ENCODE measurements around a stretch of chr10.

DNA sequence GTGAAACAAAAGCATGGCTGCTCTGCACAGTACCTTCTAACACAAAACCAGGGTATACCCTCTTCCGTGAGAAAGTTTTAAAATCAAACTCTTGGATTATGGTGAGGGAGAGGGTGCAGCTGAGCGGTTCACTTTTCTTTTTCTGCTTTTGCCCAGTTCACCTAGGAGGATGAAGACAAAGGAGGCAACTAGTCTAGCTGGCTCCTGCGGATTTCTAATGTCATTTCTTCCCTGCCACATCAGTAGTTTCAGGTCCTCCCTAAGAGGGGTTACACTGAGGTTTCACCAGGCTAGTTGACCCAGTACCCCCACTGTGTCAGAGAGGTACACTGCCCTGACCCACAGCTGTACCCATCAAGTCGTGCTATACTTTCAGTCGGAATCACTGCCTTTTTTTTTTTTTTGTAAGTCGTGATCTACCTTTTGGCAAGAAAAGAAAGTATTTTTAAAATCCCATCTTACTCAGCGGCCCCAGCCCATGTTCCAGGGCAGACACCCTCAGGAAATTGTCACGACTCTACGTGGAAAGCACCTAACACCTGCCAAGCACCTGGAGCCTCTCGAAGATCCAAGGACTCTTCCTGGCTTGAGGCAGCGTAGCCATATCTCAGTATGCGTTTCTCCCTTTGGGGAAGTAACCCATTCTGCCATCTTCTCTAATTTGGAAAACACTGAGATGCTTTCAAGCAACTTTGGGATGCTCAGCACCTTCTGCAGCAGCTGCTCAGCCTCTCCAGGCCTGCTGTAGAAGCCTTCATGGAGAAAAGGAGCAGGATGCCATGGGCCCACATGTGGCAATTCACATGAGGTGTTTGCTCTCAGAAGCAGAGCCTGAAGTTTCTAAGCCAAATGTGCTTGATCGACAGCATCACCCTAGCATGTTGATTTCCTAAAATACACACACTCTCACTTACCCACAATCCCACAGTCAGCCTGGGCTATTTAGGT is 243.6 kb downstream of the CELF2 start:
- PRO-cap: no peak

DNA sequence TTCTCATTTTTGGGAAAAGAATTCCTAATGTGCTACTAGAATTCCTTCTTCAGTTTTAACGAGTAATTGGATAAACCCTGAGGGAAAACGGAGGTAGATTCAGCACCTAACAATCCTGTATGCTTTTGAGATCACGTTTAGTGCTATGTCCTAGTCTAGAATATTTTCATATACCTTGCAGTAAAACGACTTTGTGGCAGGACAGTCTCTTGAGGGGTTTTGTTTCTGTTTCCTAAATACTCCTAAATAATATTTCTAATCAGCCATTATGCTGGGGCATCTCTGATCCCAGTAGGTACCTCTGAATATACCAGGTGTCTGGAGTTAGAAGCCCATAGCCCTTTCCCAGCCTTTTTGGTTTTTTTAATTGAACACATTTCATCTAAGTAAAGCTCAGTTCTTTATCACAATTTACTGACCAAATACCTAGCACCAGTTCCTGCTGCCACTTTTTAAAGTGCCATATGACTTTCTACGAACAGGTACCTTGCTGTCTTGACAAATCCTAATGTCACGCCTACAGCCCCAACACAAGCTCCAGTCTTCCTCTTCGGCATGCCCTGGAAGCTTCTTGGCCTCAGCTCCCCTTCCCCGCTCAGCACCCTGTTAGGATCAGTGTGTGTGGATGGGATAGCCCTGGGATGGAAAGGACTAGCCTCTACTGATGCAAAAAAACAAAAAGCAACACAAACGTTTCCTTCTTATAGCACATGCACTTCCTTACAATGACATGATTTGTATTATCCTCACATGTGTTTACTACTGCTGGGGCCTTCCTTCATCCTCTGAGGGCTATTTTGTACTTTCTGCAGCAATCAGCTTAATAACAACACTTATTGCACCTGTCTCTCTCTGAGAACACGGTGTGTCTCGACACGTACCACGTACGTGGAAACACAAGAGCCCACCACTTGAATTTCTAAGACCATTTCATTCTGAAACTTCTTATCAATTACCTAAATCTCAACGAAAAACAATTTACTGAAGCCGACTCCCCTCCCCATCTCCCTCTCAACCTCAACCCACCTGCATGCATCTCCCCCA is 279.1 kb downstream of the USP6NL start:
- PRO-cap: no peak

GRCh38 chr10:11401726-11402129 is 209.7 kb downstream of the USP6NL start:
- PRO-cap: no peak

DNA sequence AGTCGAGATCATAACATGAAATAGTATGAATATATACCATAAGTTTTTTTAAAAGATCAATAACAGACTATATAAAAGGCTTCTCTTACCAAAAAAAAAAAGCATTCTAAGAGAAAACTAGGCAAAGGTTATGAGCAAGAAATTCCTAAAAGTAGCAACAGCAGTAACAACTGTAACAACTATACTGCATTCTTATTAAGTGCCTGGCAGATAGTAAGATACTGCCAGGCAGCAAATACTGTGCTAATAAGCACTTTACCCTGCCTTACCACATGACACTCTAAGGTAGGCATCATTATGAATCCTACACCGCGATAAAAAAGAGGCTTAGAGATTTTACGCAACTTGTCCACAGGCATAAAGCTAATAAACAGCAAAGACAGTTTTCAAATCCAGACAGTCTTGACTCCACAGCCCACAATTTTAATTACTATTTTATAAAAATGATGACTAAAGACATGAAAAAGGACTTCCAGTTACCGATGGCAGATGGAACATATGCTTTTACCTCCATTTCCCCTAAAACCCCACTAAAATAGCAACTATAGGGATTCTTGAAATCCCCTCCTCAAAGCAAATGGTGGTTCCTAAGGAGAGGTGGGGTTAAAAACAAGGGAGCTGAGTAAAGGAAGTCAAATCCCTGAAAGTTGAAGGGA is 83.1 kb downstream of the USP6NL start:
- PRO-cap: no peak

DNA sequence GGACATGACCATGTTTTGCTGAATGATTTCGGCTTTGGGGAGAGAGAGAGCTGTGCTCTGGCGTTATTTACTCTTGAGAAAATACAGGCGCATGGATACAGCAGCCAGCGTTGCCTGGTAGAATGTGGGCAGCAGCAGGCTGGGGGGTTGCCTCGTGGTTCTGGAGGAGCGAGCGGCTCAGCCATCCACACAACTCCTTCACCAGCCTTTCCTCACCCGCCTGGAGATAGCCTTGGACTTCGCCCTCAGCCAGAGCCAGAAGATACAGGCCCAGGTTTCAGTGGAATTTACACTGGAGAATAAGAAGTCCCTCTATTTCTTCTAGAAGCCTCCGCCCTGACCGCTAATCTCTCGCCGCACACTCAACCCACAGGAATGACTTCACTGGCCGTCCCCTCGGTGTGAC is 52.3 kb upstream of the ECHDC3 start:
- PRO-cap: no peak

GRCh38 chr10:11699228-11700085 is 42.7 kb upstream of the ECHDC3 start:
- PRO-cap: no peak

DNA sequence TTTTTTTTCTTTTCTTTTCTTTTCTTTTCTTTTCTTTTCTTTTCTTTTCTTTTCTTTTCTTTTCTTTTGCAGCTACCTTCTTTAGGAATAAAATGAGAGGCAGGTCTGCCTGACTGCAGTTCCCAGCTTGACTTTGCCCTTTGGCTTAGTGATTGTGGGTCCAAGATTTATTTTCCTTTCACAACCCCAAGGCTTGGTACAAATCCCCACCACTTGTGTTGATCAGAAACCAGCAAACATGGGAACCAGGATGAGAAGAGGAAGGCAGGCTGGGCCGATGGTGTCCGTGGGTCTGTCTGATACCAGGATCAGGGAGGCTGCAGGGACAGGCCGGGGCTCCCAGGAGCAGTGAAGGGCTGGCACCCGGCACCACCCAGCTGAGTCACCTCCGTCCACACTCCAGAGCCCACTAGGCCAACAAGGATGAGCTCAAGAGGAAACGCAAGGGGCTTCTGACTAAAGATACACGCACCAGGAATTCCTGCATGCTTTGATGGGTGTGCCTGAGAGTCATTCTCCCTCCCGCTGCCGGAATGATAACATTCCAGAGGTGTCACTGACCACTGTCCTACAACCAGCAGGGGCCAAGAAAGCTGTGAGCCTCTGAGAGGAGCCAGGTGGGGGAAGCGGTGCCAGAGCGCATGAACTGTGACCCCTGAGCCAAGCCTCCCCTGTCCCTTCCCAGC is 29.4 kb upstream of the PROSER2 start:
- PRO-cap: no peak

- PRO-cap: no peak
Measured at GRCh38 chr10:11813946-11814650, 9.1 kb upstream of the PROSER2 start.

- PRO-cap: bidirectional peak, plus-strand start at chr10:11881601, minus-strand start at chr10:11881498
Measured at GRCh38 chr10:11881077-11881771, 58.1 kb downstream of the PROSER2 start.

- PRO-cap: no peak
Measured at GRCh38 chr10:11958879-11959595, 83.6 kb downstream of the UPF2 start.

- PRO-cap: no peak
Measured at GRCh38 chr10:12054063-12054345, 11.4 kb upstream of the UPF2 start.

DNA sequence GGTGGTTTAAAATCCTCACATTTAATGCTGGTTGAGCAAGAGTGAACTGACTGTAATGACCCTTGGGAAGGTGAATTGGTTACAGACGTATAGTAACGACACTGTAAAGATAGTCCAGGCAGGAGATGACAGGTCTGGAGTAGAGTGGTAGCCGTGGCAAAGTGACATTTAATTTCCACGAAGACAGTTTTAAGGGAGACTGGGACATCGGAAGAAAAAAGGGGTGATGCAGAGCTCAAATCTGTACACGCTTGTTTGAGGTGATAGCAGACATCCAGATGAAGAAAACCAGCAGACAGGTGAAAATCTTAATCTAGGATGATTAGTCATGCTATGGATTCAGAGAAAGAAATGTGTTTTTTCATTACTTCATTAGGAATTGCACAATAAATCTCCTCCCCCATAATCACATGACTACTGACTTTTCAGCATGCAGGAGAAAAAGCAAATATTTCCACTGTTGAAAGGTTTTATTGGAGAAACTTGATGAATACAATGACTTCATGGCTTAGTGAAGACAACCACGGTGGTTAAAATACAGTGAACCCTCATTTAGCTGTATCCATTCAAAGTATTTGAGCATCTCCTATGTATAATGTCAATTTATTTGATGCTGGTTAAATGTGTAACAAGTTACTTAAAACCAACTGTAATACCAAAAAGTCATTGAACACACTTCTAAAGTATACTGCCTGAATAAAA is 2.5 kb downstream of the NUDT5 start:
- PRO-cap: no peak

GRCh38 chr10:12246457-12247086 is 50.6 kb downstream of the CDC123 start:
- PRO-cap: no peak

GRCh38 chr10:12435930-12436567 is 86.7 kb downstream of the CAMK1D start:
- PRO-cap: no peak

- PRO-cap: no peak
Measured at GRCh38 chr10:12529689-12530596, 180.6 kb downstream of the CAMK1D start.

DNA sequence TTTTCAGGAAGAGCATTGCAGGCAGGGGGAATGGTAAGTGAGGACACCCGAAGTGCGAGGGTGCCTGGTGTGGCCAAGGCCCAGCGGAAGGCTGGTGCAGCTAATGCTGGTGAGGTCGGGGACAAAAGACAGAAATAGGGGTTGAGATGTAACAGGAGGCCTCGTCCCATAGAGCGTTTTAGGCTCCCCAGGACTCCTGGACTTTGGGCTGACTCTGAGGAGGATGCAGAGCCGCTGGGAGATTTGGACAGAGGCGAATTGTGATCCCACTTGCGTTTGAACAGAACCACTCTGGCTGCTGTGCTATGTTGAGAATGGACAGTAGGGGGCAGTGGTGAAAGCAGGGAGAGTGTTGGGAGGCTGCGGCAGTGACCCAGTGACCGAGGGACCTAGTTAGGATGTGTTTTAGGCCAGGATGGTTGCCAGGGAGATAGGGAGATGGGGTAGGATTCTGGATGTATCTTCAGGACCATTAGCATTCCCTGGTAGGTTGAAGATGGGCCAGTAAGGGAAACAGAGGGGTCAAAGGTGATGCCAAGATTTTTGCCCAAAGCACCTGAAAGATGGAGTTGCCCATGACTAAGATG is 271.7 kb downstream of the CCDC3 start:
- PRO-cap: no peak

DNA sequence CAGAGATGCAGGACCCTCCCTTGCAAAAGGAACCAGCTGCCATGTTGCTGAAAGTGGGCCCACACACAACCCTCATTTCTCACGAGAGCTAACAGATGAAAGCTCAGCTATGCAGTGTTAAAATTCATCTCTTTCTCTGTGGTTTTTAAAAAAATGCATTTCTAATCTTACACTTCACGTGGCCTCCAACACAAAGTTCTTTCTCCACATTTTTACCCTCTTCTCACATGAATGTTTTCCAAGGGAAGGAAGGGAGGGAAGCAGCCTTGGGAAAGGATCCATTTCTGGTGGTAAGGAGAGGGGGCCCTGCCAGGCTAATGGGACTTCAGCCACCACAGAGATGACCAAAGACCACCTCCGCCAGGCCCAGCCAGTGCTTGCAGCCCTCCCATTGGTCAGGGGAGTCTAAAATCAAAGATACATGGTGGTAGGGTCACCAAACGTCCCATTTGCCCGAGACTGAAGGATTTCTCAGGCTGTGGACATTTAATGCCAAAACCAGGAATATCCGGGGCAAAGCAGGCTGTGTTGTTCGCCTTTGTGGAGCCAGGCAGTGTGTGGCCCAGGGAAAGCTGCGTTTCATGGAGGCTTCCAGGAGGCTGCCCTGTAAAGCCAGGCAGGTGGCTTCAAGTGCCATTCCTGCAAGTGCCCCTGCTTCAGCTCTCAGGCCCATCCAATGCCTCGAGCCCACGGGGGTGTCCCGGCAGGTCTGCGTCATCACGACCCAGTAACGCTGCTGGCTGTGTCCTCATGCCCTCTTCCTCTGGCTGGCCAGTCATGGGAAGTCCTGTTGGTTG is 171.3 kb downstream of the CCDC3 start:
- PRO-cap: no peak

- PRO-cap: no peak
Measured at GRCh38 chr10:13091982-13092181, 8.1 kb upstream of the OPTN start.

DNA sequence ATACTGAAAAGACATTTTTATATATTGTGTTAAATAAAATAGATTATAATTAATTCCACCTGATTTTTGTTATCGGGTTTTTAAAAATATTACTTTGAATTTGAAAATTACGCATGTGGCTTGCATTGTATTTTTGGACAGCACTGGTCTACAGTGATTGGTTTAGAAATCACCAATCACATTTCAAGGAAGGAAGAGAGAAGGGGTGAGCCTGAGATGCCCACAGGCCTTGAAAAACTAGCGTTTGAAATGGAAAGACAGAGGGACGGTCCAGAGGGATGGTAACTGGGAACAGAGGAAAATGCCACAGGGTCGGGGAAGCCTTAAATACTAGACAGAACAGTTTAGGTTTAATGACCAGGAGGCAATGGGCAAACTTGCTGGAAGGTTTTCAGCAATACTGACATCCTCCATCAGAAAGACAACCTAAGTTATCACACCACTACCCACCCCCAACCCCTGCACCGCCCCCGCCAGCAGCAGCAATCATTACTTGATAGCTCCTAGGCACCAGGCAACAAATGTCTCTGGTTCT is 7.0 kb downstream of the SEPHS1 start:
- PRO-cap: no peak

DNA sequence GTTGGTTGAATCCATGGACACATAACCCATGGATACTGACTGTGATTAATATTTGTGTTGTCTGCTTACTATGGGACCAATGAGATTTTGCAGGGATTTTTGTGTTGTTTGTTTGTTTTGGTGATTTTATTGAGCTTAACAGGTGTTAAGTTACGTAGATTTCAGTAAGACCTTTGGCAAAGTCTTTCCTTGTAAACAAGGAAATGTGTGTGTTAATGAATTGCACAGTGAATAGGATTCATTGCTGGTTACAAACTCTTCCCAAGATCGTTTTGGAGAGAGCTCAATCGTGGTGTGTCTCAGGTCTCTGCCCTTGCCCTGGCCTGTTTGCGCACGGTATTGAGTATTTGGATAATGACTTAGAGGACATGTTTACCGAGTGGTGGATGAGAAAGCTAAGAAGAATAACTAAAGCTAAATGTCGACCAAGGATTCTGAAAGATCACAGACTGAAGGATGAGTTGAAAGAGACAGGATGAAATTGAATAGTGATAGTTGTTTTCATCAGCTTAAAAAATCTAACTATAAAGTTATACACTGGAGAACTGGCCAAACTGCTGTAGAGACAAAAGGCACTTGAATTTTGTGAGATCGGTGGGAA is 41.9 kb downstream of the PRPF18 start:
- PRO-cap: no peak